ENCODE measurements around a stretch of chr3.

- PRO-cap = no peak
Measured at GRCh38 chr3:46934160-46935253, 42.0 kb downstream of the CCDC12 start.

DNA sequence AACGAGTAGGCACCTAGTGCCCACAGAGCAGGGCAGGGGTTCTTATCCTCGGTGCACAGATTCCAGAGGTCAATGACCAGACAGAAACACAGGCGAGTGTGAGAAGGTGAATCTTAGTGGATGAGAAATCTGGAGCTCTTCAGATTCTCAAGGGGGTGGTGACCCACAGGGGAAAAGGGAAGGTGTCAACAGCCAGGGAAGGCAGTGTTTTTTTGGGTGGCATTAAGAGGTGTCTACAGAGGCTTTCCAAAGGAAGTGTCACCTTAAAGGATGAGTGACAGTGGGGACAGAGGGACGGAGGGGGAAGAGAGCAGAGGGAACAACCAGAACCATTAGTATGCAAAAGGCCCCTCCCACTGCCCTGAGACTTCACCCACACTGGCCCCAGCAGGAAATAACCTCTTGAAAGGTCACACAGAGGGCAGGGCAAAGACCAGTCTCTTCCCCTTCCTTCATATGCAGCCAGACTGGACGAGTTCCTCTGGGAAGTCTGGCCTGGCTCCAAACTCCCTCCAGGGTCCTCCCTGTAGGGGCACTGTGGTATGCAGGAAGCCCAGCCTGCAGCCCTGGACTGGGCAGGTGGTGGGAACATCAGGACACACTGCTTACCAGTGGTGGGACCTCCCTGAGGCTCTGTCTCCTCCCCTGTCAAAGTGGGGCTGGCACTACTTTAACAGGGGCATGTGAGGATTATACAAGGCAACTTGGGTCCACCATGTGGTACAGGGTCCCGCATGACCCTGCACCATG lies 27.4 kb downstream of the CCDC12 start:
- PRO-cap = no peak

GRCh38 chr3:46974679-46975229 lies 1.8 kb downstream of the CCDC12 start:
- PRO-cap = no peak

DNA sequence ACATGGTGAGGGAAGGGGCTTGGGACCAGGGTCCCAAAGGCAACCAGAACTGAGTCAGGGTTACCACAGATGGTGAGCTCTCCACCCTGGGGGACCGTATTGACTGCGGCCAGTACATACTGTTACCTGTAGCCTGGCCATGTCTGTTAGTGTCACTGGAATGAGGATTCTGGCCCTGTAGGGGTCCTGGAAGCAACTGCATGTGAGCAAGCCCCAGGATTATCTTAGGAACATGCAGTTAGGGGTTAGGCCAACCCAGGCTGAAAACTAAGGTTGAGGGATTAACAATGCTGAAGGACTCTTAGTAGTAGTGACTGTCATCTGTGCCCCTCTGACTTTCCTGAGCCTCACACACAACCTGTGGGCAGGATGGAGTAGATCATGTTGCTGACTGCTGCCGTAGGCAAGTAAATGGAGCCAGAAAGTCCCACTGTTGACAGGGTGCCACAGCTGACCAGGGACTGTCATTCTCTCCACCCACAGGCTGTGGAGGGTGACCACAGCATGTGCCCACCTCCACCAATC lies 15.1 kb downstream of the NBEAL2 start:
- PRO-cap = no peak

DNA sequence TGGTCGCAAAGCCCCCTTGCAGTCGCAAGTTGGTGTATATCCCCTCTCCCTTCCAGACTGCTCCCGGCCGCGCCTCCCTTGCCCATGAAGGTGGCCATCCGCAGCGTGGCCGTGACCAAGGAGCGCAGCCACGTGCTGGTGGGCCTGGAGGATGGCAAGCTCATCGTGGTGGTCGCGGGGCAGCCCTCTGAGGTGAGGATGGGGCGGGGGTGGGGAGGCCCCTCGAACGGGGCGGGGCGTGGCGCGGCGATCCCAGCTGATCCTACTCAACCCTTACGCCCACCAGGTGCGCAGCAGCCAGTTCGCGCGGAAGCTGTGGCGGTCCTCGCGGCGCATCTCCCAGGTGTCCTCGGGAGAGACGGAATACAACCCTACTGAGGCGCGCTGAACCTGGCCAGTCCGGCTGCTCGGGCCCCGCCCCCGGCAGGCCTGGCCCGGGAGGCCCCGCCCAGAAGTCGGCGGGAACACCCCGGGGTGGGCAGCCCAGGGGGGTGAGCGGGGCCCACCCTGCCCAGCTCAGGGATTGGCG lies 29.5 kb downstream of the NBEAL2 start:
- PRO-cap = bidirectional peak, plus-strand start outside the sequence, minus-strand start at position 341 of the sequence

DNA sequence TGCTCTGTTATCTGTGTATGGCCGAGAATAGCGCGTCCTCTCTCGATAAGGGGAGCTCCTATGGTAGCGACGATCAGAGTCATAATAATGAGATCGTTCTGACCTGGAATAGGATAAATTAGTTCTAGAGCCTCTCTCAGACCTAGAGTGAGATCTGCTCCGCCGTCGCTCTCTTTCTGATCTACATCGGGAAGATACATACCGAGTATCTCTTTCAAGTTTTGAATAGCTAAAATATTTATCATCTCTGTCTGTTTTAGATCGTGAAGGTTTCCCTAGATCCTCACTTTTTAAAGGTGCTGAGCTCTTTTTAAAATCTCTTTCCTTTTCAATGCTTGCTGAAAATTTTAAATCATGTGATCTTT lies 40.7 kb downstream of the SETD2 start:
- PRO-cap = no peak

- PRO-cap = no peak
Measured at GRCh38 chr3:47228010-47228498, 54.5 kb downstream of the KIF9 start.

GRCh38 chr3:47283617-47284191 lies 960 bp downstream of the KLHL18 start:
- PRO-cap = no peak

DNA sequence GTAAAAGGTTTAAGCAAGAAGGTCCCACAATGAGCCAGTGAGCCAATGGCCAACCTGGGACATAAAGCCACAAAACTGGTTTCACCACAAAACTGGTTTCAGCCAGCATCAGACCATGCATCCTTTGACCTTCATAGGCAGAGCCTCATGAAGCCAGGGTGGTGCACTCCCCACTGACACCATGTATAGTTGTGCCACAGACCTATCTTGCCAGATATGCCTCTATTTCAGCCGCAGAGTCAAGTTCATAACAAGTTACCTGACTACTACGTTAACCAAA lies 41.9 kb downstream of the SCAP start:
- PRO-cap = no peak

DNA sequence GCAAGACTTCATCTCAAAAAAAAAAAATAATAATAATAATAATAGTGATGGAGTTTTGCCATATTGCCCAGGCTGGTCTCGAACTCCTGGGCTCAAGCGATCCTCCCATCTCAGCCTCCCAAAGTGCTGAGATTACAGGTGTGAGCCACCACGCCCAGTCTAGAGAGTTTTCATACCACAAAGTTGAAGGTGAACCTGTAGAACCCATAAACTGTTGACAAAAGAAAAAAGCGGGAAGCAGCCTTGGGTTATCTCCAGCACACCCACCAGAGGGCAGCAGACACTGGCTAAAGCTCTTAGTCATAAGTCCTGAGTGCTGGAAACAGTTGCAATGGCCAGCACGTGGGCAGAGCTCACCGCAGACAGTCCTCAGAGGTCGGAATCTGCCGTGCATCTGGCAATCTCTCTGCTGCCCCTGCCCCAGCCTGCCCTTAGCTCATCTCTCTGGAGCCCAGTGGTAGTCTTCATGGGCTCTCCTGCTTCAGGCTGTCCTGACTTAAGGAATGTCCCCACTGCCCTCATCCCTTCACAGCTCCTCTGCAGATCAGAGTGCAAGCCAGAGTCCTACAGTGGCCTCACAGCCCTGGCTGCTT lies 8.6 kb upstream of the ELP6 start:
- PRO-cap = unidirectional peak, plus-strand start at position 225 of the sequence

- PRO-cap = no peak
Measured at GRCh38 chr3:47542497-47543273, 29.2 kb upstream of the ELP6 start.

- PRO-cap = no peak
Measured at GRCh38 chr3:47586773-47588116, 8.6 kb upstream of the CSPG5 start.

DNA sequence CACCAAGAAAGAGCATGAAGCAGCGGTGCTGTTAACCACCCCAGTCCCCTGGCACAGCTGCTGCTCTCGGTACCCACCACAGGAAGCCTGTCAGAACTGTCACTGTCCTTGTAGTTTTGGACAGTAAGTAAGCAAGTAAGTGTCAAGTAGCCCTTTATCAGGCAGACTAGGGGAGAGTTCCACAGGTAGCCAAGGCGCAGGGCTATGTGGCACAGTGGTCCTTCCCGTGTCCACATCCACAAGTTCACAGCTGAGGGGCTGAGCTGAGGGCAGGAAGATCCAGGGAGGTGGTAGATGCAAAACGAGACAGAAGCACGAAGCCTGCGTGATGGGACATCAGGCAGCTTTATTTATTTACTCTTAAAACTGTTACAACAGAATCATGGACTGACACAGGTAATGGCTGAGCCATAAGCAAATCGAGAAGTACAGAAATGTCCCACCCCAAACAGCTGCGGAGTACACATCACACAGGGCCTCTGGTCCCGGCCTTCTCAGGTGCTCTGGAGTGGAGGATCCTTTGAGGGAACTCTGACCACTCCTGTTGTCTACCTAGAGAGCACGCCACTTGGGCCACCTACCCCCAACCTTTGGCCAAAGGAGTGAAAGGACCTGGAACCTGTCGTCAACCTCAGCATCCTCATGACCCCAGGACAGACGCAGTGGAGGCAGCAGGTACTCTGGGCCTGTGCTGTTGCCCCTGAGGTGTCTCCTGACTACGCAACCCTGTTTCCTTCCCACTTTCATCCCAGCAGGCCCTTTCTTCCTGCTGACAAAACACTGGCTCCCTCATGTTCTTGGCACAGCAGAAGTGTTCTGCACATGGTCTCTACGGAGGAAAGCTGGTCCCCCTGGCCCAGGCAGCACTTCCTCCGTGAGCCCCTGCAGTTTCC lies 47.7 kb downstream of the DHX30 start:
- PRO-cap = no peak

DNA sequence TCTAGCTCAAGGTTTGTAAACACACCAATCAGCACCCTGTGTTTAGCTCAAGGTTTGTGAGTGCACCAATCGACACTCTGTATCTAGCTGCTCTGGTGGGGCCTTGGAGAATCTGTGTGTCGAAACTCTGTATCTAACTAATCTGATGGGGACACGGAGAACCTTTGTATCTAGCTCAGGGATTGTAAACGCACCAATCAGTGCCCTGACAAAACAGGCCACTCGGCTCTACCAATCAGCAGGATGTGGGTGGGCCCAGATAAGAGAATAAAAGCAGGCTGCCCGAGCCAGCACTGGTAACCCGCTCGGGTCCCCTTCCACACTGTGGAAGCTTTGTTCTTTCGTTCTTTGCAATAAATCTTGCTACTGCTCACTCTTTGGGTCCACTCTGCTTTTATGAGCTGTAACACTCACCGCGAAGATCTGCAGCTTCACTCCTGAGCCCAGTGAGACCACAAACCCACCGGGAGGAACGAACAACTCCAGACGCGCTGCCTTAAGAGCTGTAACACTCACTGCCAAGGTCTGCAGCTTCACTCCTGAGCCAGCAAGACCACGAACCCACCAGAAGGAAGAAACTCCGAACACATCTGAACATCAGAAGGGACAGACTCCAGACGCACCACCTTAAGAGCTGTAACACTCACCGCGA lies 85.2 kb downstream of the DHX30 start:
- PRO-cap = no peak

GRCh38 chr3:48018826-48019374 lies 2.7 kb upstream of the MAP4 start:
- PRO-cap = no peak

DNA sequence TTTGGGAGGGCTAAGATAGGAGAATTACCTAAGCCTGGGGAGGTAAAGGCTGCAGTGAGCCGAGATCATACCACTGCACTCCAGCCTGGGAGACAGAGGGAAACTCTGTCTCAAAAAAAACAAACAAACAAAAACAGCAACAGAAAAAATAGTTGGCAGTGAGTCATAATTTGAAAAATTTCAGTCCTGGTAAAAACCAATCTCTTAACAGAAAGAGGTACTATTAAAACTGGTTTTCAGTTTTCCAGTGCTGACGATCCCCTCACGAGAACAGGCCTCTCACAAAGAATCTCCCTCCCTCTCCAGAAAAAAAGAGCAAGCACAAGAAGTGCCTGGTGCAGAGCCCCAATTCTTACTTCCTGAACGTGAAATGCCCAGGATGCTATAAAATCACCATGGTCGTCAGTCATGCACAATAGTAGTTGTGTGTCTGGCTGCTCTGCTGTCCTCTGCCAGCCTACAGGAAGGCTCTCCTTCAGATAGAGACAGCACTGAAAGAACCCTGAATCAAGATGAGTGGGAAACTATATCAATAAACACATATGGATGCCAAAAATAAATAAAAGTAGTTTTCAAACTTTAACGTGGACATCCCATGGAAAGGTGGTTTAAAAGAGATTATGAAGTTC lies 22.9 kb upstream of the MAP4 start:
- PRO-cap = no peak

- PRO-cap = bidirectional peak, plus-strand start at chr3:48089065, minus-strand start at chr3:48088848; bidirectional peak, plus-strand start at chr3:48089360, minus-strand start at chr3:48089272
Measured at GRCh38 chr3:48088543-48089551, 72.6 kb upstream of the MAP4 start.

DNA sequence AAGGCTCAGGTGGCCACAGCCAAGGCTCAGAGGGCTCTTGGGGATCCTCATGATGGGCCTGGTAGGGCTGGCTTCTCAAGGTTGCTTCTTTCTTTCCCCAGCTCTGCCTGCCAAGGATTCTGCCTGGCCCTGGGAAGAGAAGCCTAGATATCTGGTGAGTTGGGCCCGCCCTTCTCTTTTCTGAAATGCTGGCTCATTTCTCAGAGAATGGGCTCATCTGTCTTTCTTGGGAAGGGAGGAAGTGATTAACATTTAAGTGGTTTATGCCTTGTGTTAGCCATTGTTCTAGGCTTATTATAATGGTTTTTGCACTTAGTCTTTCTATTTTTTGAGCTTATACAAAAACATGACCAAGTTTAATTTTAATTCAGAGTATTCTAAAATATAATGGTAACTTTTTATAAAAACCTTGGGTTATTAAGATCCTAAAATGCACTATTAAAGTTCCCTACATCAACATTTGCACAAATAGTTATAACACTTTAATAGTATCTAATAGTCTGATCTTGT lies 6.7 kb downstream of the ZNF589 start:
- PRO-cap = no peak

DNA sequence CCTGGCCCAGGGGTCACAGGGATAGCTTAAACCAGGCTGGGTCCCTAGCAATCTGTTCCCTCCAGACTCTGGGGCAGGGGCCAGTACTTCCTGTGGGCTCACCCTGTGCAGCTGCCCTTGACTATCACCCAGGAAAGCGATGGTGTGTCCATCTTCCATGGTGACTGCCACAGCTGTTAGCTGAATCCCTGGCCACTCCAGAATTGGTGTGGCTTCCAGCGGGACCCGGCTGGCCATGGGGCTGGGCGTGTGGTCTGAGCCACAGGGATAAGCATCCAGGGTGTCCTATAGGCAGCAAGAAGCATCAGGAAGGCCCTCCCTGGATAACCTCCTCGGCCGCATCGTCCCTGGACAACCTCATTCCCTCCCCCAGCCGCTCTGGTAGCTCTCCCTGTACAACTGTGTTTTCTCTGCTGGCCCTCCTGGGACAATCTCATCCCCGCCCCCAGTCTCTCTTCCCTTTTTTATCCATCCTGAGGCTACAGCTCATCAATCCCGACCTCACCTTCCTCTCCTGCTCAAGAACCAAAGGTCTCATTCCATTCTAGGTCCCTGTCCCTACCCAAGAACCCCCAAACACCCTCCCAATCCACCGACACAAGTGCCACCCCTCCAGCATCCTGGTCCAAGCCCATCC lies 7.1 kb downstream of the PLXNB1 start:
- PRO-cap = no peak

DNA sequence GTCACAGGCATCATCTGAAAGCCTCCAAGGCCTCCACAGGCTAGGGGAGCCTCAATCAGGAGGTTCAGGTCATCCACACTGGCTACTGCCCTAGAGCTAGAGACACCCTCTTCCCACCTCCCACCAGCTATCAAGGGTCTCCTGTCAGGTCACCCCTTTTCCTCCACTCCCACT lies 588 bp upstream of the PLXNB1 start:
- PRO-cap = no peak

All from colonic mucosa (tissue), 1 donor.